ENCODE measurements around the gene WDR19.

- PRO-cap: no peak
- RAMPAGE, long total RNA, 4 experiments: no peak in any of the 4 experiments
These were observed 306.4 kb downstream of the PTTG2 start for GRCh38 chr4:38266688-38266887.

DNA sequence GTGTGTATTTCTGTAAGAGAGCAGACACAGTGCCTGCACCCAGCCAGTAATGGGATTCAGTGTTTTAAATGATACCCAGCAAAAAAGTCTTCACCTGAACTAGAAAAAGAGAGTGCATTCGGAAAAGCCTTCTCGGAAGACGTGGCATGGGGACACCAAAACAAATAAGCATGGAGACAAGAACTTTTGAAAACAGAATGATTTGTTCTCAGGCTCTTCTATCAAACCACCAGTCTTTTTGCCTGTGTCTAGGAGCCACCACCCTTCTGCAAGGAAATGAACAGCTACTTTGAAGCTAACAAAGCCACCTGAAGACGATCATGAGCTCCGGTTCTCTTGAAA, 335.1 kb upstream of the KLF3 start:
- PRO-cap: no peak
- RAMPAGE, long total RNA, 4 experiments: no peak in any of the 4 experiments

GRCh38 chr4:38489047-38489483, 174.9 kb upstream of the KLF3 start:
- PRO-cap: no peak
- RAMPAGE, long total RNA, 4 experiments: no peak in any of the 4 experiments

GRCh38 chr4:38620743-38621571, 43.0 kb upstream of the KLF3 start:
- PRO-cap: no peak
- RAMPAGE, long total RNA, 4 experiments: no peak in any of the 4 experiments

GRCh38 chr4:38664605-38665499, 853 bp downstream of the KLF3 start:
- PRO-cap: bidirectional peak, plus-strand start at chr4:38664874, minus-strand start at chr4:38664883; bidirectional peak, plus-strand start at chr4:38665114, minus-strand start at chr4:38665089; bidirectional peak, plus-strand start at chr4:38665232, minus-strand start at chr4:38665156
- RAMPAGE, long total RNA, 4 experiments: start-site peak on the minus strand in 1 of 4 experiments, at chr4:38664825-38664944 at its widest, 29 reads per replicate

GRCh38 chr4:38949524-38949935, 81.9 kb downstream of the FAM114A1 start:
- PRO-cap: no peak
- RAMPAGE, long total RNA, 4 experiments: no peak in any of the 4 experiments

- PRO-cap: bidirectional peak, plus-strand start at chr4:39182529, minus-strand start at chr4:39182204
- RAMPAGE, long total RNA, 4 experiments: start-site peak on the plus strand in 4 of 4 experiments, at chr4:39182496-39182552 at its widest, 18 to 120 reads per replicate
These were observed at the start of gene WDR19 for GRCh38 chr4:39181872-39182857. TSS of gene WDR19 (plus strand) at chr4:39182529.

GRCh38 chr4:39306418-39306731, 59.8 kb downstream of the RFC1 start:
- PRO-cap: no peak
- RAMPAGE, long total RNA, 4 experiments: no peak in any of the 4 experiments

- PRO-cap: no peak
- RAMPAGE, long total RNA, 4 experiments: no peak in any of the 4 experiments
These were observed 12.8 kb downstream of the RFC1 start for GRCh38 chr4:39353011-39354170.

DNA sequence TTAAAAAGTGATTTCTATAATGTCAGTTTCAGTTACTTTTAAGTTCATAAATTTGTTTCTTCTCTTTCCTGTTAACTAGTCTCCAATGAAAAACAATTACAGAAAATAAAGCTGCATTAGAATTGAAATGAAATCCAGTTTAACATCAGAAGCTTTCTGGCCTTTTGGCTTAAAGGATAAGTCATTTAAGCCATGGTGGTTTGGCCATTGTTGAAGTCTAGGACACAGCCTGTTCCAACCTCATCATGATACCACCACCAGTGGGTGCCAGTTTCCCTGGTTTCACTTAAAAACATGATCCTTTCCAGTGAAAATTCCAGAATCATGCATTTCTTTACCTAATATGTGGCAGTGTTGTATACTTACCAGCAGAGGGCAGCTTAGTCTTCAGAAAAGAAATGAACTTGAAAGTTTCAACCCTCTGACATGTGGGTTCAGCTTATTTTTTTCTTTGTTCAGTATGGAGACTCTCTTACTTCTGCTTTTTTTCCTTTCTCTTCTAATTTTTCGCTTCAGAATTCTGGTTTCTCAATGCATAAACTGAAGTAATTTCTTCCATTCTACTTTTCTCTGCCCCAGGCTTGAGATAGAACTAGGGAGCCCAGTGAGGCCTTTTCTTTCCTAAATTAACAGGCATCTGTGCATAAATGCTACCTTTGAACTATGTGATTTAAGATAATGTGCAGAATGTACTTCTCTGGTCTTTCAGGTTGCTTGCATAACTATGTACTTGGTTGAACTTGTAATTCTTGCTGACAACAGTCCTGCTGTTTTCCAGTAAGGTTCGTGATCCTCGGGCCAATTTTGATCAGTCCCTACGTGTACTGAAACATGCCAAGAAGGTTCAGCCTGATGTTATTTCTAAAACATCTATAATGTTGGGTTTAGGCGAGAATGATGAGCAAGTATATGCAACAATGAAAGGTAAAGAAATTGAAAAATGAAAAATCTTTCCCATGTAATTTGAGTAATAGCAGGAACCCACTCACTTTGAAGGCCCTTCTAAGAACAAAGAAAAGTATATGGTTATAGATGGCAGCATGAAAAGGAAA, 10.7 kb downstream of the LIAS start:
- PRO-cap: no peak
- RAMPAGE, long total RNA, 4 experiments: no peak in any of the 4 experiments

DNA sequence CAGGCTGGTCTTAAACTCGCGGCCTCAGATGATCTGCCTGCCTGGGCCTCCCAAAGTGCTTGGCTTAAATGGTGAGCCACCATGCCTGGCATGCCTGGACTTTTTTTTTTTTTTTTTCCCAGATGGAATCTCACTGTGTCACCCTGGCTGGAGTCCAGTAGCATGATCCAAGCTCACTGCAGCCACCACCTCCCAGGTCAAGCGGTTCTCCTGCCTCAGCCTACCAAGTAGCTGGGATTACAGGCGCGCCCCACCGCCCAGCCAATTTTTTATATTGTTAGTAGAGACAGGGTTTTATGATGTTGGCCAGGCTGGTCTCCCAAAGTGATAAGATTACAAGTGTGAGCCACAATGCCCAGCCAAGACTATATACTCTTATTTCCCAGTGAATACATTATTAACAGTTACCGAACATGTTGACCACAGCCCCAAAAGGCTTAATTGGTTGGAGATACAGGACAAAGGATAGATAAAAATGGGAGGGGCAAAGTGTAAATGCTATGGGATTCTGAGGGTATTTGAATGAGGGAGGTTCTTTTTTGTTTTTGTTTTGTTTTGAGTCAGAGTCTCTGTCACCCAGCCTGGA, 8.5 kb downstream of the UBE2K start:
- PRO-cap: no peak
- RAMPAGE, long total RNA, 4 experiments: no peak in any of the 4 experiments

DNA sequence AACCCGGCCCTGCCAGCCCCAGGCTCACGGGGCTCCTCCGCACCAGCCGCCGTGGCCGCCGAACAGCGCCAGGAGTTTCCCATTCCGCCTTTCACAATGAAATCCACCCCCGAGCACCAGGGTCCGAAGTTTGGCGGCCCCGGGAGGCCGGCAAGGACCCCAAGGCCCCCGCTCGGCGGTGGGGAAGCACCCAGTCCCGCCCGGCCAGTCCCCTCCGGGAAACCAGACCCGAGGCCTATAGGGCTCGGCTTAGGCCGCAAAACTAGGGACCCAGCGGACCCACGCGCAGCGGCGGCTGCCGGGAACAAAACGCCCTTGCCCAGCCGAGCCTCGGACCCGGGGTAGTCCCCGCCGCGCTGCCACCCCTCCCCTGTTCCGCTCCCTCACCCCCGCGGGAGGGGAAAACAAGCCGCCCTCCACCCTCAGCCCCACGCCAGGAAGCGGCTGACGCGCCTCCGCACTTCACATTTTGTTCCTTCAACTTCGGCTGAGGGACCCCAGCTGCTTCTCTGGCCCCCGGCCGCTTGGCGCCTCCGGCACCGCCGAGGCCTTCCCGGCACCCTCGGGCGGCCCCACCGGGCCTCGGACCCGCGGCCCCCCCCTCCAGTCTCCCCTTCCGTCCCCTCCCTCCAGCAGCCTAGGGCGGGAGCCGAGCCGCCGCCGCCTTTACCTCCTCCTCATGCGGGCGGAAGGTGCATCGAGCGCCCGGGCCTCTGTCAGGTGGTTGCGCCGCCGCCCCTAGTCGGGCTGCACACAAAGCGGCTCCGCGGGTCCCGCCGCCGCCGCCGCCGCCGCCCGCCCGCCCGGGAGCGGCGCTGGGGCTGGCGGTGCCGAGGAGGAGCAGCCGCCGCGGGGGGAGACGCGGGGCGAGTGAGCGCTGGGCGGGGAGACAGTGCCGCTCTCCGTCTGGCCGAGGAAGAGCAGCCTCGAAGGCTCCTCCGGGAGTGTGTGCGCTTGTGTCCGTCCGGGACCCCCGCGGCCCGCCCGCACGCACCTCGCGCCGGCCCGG, 620 bp downstream of the PDS5A start:
- PRO-cap: bidirectional peak, plus-strand start at position 669 of the sequence, minus-strand start at position 584 of the sequence
- RAMPAGE, long total RNA, 4 experiments: start-site peak on the minus strand in 1 of 4 experiments, centred at positions 582 to 779 of the sequence, 71 to 109 reads per replicate

GRCh38 chr4:40199428-40199809, 2.6 kb downstream of the RHOH start:
- PRO-cap: no peak
- RAMPAGE, long total RNA, 4 experiments: no peak in any of the 4 experiments

DNA sequence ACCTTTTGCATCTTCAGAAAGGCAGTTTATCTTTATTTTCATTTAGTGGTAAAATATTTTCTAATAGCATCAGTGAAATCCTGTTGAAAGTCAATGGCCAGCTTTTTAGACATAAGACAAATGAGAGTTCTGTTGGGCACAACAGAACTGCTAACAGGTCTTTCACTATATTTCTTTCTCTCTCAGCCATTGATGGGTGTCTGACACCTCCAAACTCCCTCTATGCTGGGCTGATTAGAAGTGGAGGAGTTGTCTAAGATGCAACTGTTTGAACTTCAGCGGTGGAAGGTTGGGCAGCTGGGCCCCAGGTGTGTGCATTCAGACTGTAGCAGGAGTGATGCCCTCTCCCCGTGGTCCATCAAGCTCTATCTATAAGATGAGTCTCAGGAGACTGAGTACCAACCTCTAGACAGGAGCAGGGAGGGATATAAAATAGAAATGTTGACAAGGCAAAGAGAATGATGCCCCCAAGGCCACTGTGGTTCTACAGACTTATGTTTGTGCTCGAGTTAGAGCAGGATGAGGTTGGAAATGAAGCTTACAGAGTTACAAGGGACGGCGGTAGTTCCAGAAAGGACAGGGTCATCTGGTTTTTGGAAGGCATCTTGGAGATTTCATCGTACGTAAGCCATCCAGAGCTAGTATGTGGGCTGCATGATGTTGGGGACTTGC, 28.1 kb upstream of the CHRNA9 start:
- PRO-cap: no peak
- RAMPAGE, long total RNA, 4 experiments: no peak in any of the 4 experiments

- PRO-cap: no peak
- RAMPAGE, long total RNA, 4 experiments: no peak in any of the 4 experiments
These were observed 25.8 kb upstream of the CHRNA9 start for GRCh38 chr4:40308900-40310087.

DNA sequence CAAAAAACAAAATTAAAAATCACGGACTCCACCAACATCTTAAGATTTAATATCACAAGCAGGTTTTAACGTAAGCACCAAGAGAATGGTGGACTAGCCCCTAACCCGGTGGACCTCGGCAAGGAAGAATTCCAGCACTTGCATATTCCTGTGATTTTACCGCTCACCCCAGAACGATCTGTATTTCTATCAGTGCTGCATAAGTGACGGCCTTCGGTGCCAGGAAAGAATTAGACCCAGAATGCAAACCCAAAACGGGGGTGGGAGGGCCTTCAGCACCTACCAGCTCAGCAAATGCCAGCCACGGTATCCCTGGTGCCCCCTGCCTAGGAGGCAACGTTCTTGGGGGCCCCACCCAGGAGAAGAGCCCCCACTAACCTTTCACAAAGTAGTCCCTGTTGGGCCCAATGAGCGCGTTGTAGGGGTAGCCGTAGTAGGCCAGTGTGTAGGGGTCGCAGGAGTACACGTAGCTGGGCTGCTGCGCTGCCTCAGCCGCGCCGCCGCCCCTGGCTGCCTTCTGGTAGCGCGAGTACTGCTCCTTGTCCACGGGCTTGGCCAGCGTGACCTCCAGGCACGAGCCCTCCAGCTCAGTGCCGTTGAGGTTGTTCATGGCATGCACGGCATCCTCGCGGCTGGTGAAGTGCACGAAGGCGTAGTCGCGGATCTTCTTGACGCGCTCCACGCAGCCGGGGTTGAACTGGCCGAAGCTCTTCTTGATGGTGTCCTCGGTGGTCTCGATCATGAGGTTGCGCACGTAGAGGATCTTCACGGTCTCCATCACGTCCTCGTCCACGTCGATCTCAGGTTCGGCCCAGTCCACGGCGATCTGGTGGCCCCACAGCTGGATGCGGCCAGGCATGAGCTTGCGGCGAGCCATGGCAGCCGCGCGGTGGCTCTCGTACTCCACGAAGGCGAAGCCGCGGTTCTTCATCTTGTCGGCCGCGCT, 102.5 kb downstream of the CHRNA9 start:
- PRO-cap: no peak
- RAMPAGE, long total RNA, 4 experiments: no peak in any of the 4 experiments

GRCh38 chr4:40448785-40449399, 113.8 kb downstream of the CHRNA9 start:
- PRO-cap: no peak
- RAMPAGE, long total RNA, 4 experiments: no peak in any of the 4 experiments

DNA sequence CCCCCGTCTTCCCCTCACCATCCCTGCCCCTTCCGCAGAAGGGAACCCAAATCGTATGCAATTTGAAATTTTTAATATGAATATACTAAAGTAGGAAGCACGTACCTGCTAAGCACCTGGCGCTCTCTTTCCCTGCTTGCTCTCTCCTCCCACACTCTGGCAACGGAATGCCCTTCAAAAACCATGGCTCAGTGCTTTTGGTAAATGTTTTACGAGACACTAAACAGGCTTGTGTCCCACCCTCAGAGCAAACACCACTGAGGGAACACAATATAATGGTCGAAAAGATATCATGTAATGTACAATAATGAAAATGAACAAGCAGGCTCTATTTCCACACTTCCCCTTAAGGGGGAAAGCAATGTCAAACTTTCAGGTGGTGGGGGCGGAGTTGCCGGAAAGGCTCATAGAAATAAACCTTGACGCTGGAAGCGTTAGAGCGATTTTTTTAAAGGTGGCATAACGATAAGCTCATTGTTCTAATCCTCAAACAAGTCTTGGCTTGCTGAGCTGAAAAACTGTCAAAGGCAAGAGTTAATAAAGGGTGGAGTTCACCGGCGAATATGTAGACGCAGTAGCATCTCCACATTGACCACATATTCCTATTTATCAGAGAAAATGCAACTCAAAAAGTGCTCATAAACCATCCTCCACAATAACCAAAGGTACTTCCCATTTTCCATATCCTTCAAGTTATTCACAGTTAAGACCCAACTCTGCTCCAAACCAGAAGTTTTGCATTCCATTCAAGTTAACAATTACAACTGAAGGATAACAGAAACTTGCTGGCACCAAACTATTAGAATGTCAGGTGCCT, 115.0 kb downstream of the RBM47 start:
- PRO-cap: no peak
- RAMPAGE, long total RNA, 4 experiments: no peak in any of the 4 experiments

- PRO-cap: no peak
- RAMPAGE, long total RNA, 4 experiments: no peak in any of the 4 experiments
These were observed 105.9 kb downstream of the RBM47 start for GRCh38 chr4:40523707-40524243.

DNA sequence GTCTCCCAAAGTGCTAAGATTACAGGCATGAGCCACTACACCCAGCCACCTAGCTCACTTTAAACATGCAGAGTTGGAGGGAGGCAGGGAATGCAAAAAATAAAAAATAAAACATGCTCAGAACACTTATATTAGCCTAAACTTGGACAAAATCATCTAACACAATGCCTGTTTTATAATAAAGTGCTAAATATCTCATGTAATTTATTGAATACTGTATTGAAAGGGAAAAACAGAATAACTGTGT, 36.6 kb upstream of the NSUN7 start:
- PRO-cap: no peak
- RAMPAGE, long total RNA, 4 experiments: no peak in any of the 4 experiments

Data from gastroesophageal sphincter (tissue), 4 donors.